SJSA1 (cell line): ENCODE measurements around a stretch of chr12.

DNA sequence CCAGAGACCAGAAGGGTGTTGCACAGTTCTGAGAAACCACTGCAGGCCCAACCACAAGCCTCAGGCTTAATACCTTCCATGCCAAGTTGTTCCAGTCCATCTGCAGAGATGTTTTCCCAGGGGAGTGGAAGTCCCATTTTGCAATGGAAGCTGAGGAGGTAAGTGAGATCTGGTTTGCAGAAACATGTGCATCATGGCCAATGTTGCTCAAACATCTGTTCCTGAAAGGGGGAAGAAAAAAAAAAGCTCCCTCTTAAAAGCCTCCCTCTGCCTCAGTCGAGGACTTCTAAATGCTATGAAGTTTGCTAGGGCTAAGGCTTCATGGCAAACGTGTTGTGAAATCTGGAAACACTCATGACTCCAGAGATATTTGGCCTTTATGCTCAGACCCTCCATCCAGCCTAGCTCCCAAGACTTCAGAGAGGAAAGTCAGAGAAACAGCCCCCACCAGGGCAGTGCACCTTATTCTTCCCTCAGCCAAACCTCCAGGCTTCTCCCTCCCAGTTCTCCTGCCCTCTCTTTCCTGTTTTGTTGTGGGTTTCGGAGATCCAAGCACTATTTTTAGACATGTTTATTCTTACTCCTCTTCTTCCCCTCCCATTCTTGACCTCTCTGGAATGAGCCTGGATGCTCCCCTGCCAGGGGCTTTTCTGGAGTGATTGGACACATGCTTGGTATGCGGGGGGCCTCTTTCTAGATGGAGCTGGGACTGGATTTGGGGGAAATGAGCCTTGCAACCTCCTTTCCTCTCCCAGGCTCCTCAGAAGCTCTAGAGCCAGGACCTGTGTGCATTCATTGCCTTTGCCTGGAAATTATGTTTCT is 98.4 kb downstream of the SCARB1 start:
- RAMPAGE, long total RNA = no peak

DNA sequence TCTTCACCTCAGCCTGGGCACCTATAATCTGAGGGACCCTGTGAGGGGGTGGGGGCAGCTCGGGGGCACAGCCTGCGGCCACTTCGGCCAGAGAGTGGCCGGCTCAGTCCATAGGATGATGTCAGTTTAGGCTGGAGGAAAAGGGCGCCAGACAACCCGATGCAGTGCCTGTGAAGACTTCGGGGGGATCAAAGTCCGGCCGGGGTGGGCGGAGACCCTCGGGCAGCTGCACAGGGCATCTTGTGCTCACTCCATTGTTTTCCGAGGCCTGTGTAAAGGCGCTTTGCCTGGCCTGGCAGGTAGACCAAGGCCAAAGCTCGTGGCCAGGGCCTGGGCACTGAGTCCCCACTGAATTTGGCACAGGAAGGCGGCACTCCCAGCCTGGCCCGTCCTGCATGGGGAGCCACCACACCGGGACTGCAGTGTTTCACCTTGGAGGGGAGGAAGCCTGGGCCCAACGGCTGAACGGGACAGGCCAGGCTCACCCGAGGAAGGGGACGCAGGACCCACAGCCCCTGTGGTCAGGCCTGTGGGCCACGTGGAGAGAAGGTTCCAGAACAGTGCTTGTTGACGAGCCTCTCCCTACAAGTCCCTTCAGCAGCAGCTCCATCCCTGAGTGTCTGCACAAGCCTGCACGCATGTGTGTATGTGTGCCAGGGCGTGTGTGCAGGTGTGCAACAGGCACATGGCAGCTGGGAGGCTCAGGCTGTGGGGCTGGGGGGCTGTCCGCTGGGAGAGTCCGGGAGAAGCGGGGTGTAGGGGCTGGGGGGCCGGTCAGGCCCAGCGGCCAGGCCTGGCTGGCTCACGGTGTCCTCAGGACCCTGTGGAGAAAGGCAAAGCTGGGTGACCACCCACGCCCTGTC is 85.7 kb downstream of the SCARB1 start:
- RAMPAGE, long total RNA = no peak

DNA sequence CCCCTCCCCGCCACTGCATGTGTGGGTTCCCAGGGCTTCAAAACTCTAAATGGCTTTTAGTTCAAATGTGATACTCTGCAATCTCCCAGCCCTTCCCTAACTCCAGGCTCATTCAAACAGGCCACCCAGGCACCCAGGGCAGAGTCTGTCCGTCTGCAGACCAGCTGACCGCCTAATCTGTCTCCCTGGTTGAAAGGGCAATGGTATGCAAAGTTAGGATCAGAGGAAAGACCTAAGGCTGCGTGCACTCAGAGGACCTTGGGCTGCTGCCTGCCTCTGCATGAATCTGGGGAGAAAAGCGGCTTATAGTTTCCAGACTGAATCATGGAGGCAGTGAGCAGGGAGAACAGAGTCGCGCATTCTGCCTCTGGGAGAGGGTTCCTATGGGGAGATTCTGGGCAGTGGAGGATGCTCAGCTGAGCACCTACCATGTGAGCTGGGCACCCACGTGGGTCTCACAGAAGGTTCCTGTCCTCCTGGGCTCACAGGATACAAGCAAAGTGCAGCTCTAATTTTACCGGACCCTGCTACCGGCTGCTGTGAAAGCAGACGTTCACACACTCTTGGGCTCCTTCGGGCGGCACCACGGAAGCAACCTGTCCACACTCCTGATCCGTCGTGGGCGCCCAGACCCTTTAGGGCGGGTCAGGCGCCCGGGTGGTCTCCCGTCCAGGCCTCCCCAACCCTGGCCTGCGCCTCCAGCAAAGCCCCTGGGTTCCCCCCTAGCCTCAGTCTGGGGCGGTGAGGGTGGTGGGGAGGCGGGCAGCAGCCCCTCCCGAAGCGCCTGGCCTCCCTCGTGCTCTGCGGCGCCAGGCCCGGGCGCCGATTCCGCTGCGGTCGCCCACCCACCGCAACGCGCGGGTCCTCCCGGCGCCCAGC is 760 bp downstream of the SCARB1 start:
- RAMPAGE, long total RNA = no peak

DNA sequence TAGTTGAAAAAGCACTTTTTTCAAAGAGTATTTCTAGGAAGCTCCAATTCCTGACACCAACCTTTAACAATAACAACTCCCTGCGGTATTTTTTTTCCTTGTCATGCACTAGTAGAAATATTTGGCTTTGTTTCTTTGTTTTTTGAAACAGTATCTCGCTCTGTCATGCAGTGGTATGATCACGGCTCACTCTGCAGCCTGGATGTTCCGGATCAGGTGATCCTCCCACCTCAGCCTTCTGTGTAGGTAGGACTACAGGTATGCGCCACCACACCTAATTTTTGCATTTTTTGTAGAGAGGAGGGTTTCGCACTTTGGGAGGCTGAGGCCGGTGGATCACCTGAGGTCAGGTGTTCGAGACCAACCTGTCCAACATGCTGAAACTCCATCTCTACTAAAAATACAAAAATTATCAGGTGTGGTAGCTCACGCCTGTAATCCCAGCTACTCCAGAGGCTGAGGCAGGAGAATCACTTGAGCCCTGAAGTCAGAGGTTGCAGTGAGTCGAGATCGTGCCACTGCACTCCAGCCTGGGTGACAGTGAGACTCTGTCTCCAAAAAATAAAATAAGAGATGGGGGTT is 3.9 kb upstream of the UBC start:
- RAMPAGE, long total RNA = no peak

DNA sequence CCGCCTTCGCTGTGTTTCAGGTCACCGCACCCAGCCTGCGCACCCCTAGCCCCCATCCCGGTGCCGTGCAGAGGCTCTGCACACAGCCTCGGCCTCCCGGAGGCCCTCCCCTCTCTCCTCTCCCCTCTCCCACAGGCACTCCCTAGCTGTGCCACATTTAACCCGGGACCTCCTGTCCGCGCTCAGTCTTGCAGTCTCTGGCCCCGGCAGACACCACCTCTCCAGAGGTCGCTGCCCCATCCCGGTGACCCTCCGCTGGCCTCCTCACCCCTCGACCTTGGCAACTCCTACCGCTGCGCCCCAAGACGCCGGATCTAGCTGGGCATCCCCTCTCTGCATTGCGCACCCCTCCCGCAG is 420 bp upstream of the TMEM132B start:
- RAMPAGE, long total RNA = no peak

- RAMPAGE, long total RNA = no peak
These were observed 1504.0 kb downstream of the TMEM132B start for GRCh38 chr12:126690220-126690586.

DNA sequence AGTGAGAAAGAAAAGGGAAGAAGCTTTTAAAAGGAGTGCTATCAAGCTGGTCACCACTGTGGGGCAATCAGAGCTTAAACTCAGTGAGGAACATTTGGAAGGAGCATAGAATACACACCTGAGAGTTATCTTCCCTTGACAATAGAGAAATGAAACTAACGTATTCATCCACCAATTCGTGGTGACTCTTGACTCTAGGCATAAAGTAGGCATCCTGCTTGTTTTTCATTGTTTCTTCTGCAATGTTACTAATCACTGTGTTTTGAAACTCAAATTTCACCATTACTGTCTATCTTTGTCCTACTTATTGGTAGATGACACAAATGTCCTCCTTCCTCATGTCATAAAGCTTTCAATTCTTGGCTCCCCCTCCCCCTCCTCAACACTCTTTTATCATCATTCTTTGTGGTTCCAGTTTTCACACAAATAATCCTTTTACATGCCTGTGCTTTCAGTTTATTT is 1340.6 kb upstream of the TMEM132C start:
- RAMPAGE, long total RNA = no peak

DNA sequence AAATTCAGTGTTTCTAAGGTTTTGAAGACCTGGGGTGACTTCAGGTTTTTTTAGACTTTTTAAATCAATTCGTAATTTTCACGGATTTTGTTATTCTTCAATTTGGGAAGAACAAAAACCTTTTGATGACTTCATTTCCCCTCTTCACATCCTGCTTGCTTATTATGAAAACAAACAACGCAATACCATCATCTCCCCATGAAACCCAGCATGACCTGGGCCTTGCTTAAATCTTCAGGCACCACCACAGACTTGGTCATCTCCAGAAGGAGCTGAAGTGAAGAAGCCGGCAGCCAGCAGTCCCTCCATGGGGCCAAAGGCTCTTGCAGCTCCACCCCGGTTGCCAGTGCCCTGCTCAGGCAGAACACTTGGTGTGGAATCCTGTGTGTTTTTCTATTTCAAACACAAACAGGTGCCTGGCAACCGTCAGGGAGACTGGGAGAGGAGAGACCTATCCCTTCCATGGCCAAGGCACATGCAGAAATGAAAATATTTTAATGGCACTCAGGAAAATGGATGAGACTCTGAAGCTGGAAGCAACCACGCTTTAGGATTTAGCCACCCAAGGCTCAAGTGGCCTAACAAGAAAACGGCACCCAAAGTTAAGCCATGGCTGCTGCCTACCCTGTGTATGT is 982.9 kb upstream of the TMEM132C start:
- RAMPAGE, long total RNA = no peak

DNA sequence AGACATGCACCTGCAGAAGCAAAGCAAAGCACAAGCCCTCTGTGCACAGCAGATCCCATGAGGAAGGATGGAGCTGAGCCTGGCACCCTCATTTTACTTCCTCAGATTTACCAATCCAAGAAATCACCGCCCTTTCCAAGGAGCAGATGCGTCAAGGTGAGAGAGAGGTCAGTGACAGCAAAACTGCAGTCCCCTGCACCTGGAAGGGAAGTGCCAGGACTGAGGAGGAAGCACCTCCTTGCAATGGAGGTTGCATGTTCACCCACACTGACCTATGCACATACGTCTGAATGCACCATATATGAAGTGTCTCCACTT is 191.1 kb upstream of the TMEM132C start:
- RAMPAGE, long total RNA = no peak

DNA sequence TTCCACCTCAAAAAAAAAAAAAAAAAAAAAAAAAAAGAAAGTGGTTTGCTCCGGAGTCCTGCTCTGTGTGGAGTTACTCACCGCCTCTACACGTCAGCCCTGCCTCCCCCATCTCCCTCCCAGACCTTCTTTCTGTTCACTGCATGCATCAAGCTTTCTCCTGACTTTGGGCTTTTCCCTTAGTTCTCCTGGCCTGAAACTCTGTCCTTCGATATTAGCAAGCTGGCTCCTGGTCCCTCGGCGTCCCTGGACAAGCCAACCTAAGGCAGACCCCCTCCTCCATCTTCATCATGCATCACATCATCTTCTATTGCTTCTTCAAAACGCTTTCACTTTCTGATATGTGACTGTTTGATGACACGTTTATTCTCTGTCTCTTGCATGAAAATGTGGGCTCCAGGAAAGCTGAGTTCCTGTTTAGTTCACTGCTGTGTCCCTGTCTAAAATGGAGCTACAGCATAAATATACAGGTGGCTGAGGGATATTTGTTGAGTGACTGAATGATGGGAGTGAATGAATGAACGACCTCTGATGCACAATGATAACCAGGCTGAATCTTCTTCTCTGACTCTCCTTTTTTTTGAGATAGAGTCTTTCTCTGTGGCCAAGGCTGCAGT is 40.5 kb downstream of the SLC15A4 start:
- RAMPAGE, long total RNA = no peak

- RAMPAGE, long total RNA = no peak
These were observed 31.8 kb downstream of the SLC15A4 start for GRCh38 chr12:128791787-128792431.

DNA sequence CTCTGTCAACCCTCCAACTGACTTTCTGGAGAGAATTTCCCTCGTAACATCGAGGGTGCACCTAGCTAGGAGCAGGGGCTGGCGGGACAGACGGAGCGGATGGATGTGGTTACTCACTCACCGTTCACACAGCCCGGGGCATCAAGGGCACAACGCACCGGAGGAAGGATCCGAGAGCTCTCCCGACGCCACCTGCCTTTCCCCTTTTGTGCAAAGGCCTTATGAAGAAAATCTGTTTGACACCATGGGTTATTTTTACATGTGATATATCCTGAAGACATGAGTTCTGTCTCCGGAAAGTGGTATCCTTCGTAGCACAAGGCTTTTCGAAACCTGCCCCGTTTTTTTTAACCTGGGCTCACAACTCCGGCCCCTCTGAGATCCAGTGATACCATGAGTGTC is 31.3 kb downstream of the SLC15A4 start:
- RAMPAGE, long total RNA = no peak

DNA sequence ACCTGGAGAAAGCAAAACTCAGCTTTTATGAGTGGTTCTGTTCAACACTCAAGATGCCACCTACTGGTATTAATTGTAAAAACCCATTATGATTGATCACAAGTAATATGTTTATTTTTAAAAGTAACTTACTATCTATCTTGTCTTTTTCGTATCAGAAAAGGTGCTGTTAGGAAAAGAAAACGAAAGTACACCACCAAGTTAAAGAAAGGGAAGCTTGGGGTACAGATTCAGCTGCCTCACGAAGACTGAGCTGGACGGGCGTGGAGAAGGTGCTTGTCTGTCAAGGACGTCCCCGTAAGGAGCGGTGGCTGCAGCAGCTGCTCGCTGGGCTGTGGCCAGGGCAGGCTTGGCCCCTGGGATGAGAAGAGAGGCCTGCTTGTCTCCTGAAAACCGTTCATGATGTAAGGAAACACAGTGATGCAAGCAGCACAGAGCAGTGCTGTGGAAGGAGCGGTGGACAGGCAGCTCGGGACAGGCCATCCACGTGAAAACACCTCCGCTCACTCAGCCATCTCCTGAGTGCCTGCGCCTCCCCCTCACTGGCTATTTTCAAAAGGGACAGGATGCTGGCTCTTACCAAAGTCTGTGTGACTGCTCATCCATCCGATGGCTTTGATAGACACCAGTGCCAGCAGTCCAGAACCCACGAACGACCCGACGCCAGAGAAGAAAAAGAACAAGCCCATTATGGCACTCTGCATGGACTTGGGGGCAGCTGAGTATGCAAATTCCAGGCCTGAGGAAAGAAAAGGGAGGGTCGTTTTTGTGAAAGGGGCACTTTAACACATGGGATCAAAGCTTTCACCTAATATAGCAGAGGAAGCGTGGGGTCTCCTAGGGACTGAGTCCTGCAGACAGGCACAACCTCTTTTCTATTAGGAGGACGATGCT is 24.8 kb downstream of the SLC15A4 start:
- RAMPAGE, long total RNA = no peak

DNA sequence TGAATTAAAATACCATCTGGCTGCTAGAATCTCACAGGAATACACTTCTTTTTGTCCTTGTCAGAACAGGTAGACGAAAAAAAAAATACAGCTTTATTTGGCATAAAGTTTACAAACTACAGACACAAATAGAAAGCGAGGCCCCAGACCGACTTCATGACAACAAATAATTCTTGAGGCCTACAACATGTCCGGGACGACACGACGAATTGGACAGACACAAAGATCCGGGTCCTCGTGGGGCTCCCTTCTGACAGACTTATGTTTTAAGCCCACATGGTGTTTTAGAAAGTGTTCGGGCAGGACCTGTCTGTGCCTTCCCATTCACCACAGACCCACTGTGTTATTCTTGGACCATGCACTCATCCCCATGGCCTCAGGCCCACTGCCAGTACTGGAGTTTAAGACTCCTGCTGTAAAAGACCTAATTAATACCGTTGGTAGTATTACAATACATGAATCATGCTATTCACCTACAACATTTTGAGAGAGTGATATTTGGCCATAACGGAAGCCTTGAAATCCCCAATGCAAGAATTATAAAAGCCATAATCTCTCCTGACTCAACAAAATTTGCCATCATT is 20.0 kb downstream of the SLC15A4 start:
- RAMPAGE, long total RNA = no peak

DNA sequence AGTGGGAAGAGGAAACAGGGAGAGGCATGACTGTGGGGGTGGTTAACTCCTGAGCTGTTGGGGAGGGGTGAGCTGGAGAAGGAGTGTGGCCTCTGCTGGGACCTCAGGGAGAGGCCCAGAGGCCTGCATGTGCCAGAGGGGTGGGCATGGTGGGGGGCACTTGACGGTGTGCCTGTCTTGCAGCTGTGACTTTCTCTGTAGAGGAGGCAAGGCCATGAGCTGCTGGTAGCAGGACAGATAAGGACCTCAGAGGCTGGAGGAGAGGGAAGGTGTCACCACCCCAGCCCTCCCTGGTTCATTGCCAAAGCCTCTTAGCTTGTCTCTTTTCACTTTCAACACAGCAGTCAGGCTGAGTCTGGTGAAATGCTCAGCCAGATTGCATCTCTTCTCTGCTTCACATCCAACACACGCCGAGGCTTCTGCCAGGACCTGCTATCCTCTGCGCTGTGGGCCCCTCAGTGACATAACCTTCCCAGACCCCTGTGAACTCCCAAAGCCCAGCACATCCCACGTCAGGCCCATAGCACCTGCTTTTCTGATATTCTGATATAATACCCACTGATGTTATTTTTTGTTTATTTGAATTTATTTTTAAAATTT is 11.5 kb downstream of the GLT1D1 start:
- RAMPAGE, long total RNA = no peak

GRCh38 chr12:129379482-129379900 is 524.3 kb downstream of the TMEM132D start:
- RAMPAGE, long total RNA = no peak

- RAMPAGE, long total RNA = no peak
These were observed 51.0 kb downstream of the STX2 start for GRCh38 chr12:130787974-130788488.

- RAMPAGE, long total RNA = no peak
These were observed 30.7 kb downstream of the STX2 start for GRCh38 chr12:130808332-130808825.

DNA sequence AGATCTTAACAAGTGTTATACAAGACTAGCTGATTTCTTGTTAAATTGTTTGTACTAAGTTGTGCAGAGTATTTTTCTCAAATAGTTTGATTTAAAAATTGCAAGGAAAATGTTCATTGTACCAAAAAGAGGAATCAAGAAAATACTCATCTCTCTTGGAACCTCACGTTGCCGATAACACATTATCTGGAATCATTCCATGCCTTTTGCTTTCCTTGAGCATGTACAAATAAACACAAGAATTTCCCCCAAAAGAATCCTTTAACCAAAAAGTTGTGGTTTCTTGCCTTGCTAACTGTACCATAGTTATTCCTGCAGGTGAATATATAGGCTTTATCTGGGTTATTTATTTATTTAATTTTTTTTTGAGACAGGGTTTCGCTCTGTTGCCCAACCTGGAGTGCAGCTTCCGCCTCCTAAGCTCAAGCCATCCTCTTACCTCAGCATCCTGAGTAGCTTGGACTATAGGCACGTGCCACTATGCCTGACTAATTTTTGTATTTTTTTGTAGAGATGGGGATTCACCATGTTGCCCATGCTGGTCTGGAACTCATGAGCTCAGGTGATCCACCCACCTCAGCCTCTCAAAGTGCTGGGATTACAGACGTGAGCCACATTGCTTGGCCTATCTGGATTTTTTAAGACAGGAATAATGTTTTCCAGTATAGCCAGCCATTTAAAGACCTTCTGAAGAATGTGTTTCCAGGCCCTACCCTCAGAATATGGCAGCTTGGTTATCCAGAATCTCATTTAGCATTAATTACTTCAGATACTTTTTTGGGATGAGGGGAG is 1.9 kb downstream of the RAN start:
- RAMPAGE, long total RNA = no peak

DNA sequence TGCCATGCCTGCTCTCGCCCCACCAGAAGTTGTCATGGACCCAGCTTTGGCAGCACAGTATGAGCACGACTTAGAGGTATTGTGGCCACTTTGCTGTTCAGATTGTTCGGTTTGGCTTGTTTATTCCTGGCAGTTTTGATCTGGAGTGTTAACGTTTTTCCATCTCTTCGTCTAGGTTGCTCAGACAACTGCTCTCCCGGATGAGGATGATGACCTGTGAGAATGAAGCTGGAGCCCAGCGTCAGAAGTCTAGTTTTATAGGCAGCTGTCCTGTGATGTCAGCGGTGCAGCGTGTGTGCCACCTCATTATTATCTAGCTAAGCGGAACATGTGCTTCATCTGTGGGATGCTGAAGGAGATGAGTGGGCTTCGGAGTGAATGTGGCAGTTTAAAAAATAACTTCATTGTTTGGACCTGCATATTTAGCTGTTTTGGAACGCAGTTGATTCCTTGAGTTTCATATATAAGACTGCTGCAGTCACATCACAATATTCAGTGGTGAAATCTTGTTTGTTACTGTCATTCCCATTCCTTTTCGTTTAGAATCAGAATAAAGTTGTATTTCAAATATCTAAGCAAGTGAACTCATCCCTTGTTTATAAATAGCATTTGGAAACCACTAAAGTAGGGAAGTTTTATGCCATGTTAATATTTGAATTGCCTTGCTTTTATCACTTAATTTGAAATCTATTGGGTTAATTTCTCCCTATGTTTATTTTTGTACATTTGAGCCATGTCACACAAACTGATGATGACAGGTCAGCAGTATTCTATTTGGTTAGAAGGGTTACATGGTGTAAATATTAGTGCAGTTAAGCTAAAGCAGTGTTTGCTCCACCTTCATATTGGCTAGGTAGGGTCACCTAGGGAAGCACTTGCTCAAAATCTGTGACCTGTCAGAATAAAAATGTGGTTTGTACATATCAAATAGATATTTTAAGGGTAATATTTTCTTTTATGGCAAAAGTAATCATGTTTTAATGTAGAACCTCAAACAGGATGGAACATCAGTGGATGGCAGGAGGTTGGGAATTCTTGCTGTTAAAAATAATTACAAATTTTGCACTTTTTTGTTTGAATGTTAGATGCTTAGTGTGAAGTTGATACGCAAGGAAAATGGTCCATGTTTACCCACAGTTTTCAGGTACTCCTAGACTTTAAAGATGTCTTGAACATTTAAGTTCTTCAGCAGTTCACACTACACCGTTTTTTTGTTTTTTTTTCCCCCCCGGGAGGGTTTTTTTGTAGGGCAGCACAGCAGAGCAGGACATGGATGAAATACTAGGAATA is 4.3 kb downstream of the RAN start:
- RAMPAGE, long total RNA = no peak